Pulmonary artery (tissue), 1 donor: ENCODE results near the genes GPR39, ZRANB3 and UBXN4.

DNA sequence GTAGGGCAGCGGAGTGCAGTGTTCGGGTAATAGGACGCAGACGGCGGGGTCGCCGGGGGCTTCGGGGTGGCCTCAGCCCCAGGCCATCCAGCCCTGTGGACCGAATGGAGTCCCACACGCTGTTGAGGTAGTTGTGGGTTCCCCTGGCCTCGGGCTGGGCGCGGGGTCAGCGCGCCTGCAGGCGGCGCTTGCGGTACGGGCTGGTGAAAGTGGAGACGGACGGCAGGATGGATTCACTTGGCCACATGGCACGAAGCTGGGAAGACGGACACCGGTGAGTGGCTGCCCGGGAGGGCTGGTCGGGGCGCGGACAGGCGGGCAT, 63.8 kb downstream of the RAB6D start:
- PRO-cap: no peak

DNA sequence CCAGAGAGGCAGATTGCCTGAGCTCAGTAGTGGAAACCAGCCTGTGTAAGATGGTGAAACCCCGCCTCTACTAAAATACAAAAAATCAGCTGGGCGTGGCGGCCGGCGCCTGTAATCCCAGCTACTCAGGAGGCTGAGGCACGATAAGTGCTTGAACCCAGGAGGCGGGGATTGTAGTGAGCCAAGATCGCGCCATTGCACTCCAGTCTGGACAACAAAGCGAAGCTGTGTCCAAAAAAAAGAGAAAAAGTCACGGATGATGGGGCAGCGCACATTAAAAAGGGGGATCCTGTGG, 30.2 kb upstream of the RAB6D start:
- PRO-cap: no peak

GRCh38 chr2:131512004-131513037, 15.4 kb upstream of the CCDC74A start:
- PRO-cap: no peak

DNA sequence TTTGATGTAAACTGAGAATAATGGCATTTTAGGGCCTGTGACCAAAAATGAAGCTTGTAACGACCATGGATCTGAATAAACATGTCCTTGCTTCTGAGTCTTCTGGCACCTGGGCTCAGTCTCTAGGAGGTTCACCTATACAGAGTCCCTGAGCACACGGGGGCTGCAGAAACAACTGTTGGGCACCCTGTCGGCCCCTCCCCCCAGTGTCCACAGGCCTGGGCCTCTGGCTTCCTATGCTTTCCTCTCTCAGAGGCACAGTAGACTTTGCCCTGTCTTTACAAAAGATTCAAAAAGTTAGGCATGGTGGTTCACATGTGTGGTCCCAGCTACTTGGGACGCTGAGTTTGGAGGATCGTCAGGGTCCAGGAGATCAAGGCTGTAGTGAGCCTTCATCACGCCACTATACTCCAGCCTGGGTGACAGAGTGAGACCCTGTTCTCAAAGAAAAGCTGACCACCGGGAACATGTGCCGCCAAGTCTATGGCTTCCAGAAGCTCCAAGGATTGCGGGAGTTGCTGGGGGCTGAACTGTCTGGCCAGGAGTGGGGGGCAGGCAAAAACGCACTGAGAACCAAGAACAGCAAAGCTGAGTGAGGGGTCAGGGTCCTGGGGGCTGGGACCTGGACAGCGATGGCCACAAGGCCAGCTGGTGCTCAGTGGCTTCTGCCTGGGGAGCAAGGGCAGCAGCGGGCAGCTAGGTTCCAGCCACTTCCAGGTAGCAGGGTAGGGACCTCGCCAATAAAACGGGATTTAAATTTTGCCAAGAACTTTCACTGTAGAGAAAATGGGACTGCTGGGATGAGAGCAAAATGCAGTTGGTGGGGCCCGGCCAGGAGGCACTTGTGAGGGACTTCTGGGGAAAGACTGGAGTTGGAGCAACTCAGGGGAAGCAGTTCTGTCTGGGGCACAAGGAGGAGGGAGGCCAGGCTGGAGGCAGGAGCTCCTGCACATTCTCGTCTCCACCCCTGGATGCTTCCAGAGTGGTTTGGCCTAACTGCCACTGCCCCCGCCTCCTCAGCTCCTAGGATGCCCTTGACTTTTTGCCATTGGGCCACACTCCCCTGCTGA, 5.9 kb upstream of the CCDC74A start:
- PRO-cap: no peak

DNA sequence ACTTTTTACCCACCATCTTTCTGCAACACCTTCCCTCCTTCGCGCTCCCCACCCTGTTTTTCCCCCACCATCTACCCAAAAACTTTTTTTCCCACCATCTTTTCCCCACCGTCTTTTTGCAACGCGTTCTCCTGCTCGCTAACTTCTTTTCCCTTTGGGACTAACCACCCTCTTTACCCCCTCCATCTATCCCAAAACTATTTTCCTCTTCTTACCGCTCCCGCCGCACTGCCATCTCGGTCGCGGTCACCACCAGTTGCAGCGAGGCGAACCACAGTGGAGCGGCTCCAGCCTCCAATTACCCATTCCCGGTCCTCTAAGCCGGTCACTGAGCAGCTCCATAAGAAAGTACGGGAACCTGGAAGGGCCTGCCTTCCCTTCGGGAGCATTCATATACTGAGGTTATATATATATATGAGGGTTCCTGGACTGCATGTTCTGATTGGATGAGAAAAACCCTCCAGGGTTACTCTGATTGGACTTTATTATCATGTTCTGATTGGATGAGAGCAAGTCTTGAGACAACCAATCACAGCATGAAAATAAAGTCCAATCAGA, 15.3 kb downstream of the CCDC74A start:
- PRO-cap: no peak

- PRO-cap: no peak
Measured at GRCh38 chr2:131673867-131674360, 146.2 kb downstream of the CCDC74A start.

- PRO-cap: bidirectional peak, plus-strand start at chr2:131682499, minus-strand start at chr2:131682401
Measured at GRCh38 chr2:131682065-131682987, 154.6 kb downstream of the CCDC74A start.

DNA sequence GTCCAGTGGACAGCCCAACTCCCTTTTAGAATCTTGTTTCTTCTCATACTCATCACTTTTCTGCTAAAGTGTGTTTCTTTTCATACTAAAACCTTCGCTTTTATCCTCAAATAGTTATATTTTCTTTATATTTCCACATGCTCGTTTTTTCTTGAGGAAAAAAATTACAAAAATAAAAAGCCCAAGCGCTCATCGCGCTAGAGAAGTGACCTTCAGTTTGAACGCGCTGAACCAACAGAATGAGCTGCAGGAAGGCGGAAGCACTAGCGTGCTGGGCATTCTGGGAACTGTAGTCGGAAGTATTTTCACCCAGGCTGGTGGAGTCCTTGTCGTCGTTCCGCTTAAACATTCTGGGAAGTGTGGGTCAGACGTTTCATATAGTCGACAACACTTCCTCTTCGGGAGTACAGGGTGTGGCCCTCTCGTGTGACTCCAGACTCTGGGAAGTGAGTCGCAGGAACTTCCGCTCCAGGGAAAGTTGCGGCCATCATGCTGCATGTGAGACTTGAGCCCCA, 84.3 kb upstream of the GPR39 start:
- PRO-cap: no peak

DNA sequence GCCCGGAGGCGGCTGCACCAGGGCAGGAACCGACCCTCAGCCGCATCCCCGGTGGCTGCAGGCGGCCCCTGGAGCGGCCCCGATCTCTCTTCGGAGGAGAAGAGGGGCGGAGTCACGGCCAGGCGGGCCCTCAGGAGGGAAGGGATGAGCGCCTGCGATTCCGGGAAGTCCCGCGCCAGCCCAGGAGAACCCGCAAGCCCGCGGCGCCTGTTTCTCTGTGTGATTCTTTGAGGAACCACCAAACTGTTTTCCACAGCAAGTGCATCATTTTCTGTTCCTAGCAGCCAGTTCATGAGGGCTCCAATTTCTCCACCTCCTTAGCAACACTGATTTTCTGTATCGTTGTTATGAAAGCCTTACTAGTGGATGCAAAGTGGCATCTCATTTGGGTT, 63.1 kb upstream of the GPR39 start:
- PRO-cap: no peak

DNA sequence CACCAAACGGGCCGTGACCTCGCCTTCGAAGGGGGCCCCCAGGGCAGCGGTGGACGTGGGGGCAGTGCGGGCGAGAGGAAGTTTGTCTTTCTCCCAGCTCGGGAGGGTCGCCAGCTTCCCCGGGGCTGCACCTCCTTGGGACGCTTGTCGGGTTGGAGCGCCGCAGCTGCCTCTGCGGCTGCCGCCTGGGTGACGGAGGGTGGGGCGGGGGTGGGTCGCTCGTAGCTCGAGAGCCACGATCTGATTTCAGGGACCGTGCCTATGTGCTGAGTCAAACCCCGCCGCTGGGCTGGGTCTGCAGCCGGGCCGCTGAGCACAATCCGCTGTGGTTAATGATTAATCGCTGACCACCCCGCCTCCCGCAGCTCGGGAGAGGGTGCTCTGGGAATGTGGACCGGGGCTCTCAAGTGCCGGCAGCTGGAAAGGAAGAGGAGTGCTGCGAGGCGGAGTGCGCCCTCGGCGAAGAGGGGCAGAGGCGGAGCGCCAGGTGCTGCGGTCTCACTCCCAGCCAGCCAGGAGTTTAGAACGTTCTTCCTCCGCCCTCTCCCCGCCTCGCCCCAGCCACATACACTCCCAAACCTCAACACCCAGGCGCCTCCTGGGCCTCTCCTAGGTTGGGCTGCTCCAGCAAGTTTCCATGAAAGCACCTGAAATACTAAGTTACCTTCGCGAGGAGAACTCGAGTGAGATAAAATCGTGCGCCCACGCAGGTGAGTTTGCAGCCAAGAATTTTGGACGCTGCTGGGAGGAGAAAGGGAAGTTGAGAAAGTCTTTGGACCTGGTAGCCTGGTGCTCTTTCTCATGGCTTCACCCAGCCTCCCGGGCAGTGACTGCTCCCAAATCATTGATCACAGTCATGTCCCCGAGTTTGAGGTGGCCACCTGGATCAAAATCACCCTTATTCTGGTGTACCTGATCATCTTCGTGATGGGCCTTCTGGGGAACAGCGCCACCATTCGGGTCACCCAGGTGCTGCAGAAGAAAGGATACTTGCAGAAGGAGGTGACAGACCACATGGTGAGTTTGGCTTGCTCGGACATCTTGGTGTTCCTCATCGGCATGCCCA, at the start of gene GPR39:
Gene GPR39, plus strand, starts transcription at position 564 of the 1,066 bp plus-strand sequence.
- PRO-cap: no peak

DNA sequence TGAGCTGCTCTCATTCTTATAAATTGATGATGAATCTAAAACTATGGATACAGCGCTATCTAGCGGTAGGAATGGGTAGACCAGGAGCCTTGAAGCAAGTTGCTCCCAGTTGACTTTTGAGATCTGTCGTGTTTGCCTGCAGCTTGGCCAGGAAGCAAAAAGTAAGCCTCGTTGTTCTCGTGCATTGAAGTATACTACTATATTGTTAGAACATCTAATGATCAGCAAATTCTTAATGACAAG, 211.9 kb upstream of the NCKAP5 start:
- PRO-cap: no peak

DNA sequence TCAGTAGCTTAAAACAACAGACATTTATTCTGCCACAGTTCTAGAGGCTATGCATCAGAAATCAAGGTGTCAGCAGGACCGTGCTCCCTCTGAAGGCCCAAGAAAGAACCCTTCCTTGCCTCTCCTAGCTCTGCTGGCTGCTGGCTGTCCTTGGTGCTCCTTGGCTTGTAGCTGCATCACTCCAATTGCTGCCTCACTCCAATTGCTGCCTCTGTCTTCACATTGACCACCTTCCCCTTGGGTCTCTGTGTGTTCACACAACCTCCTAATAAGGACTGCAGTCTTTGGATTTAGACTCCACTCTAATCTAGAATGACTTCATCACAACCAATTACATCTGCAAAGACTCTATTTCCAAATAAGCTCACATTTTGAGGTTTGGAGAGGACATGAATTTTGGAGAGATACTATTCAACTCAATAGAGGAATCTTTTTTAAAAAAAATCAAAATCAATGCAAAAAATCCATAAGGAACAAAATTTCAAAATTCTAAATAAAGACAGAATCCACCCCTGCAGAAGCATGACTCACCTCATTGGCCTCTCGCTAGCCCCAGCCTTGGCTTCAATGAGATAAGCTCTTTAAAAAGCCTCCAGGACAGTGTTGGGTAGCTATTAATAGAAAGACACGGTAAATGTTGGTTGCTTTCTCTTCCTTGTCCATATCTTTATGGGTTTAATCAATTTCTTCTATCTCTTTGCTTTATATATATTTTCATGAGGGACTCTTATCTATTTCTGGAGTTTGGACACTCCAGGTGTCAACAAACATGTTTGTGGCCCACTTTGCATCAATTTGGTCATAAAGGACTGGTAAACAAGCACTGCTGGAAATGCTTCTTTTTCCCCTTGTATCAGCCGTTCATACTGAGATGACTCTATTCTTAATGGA, 267.6 kb upstream of the MGAT5 start:
- PRO-cap: no peak

- PRO-cap: bidirectional peak, plus-strand start at chr2:134119958, minus-strand start at chr2:134119780
Measured at GRCh38 chr2:134119392-134120702, 134.0 kb upstream of the MGAT5 start.

DNA sequence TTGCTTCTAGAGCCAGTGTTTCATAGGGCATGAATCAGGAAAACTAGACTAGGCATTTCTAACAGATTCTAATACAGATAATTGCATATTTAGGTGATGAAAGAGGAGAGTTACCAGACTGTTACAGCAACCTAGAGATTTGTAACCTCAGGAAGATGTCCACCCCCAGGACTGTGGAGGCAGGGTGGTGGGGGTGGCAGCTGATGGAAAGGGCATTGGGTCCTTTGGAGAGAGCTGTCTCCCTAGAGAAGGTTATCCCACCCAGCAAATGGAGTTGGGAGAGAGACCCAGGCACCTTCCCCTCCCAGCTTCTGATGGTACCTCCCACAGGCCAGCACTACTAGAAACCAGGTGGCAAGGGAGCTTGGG, 75.7 kb upstream of the MGAT5 start:
- PRO-cap: no peak

DNA sequence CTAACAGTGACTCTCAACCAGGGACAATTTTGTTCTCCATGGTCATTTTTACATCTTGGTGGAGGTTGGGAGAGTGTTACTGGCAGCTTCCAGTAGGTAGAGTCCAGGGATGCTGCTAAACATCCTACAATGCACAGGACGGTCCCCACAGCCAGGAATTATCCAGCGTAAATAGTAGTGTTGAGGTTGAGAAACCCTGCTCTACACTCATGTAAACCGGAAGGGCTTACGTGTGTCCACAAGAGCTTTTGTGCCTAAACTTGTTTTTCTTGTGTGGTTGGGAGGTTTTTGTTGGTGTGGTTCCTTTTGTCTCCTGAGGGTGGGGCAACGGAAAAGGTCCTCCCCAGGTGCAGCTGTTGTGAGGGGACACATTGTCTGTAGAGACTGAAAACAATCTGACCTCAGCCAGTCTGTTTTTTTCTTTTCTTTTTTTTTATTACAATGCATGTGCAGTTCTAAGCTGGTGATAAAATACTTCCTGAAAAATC, 72.7 kb upstream of the MGAT5 start:
- PRO-cap: no peak

DNA sequence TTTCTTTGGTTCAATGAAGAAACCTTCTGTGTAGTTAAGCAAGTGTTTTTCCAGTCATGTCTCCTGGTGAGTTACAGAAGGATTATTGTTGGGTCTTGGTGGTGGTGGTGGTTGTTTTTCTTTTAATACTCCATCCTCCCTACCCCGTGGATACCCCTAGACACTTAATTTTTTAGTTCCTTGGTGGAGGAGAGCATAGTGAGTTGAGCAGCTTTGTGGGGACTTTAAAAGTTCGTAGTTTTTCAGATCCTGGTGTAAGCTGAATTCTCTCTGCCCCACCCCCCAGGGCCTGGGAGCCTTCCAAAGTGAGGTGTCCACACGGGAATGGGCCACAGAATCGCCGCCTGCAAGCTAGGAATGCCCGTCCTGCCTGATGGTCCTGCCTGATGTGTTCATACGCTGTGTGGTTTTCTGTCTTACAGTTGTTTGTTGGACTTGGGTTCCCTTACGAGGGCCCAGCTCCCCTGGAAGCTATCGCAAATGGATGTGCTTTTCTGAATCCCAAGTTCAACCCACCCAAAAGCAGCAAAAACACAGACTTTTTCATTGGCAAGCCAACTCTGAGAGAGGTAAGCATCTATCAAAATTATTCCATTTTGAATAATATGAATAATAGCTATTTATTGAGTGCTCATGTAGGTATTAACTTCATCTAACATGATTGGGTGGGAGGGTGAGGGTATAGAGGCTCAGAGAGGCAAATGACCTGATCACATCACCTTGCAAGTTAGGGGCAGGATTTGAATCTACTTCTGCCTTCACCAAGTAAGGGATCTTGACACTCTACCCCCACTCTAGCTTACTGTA, 158.8 kb downstream of the MGAT5 start:
- PRO-cap: no peak

- PRO-cap: no peak
Measured at GRCh38 chr2:134917140-134917811, 1.3 kb upstream of the CCNT2 start.

- PRO-cap: no peak
Measured at GRCh38 chr2:135530367-135531337, at the start of gene ZRANB3. Gene ZRANB3, minus strand, starts transcription at chr2:135531218.

- PRO-cap: no peak
Measured at GRCh38 chr2:135590469-135591420, 59.5 kb downstream of the R3HDM1 start.

GRCh38 chr2:135741408-135742433, at the start of gene UBXN4:
Gene UBXN4, plus strand, starts transcription at chr2:135741855.
- PRO-cap: unidirectional peak, plus-strand start at chr2:135741855